GM12892 (cell line): Measurements from ENCODE around the genes ZNF281 and CAMSAP2.

DNA sequence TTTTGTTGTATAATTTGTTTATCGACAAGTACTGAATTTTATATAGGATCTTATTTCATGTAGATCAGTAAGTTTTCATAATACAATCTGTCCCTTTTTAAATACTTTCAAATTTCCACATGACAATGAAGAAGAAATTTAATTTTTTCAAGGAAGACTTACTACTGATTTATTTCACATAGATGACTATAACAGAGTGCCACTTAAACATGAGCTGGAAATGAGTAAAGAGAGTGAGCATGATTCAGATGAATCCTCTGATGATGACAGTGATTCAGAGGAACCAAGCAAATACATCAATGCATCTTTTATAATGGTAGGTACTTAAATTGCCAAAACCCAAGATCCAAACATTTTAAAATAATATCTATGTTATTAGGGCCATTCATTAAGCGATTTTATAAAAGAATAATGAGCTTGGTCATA lies 110.4 kb downstream of the PTPRC start:
- RRBS = no CpG with 5 or more reads among the region's 2 CpGs

GRCh38 chr1:198929206-198929465 lies 290.3 kb downstream of the PTPRC start:
- RRBS = no CpG with 5 or more reads among the region's 2 CpGs

GRCh38 chr1:198929619-198930861 lies 291.2 kb downstream of the PTPRC start:
- RRBS = no CpG with 5 or more reads among the region's 9 CpGs

DNA sequence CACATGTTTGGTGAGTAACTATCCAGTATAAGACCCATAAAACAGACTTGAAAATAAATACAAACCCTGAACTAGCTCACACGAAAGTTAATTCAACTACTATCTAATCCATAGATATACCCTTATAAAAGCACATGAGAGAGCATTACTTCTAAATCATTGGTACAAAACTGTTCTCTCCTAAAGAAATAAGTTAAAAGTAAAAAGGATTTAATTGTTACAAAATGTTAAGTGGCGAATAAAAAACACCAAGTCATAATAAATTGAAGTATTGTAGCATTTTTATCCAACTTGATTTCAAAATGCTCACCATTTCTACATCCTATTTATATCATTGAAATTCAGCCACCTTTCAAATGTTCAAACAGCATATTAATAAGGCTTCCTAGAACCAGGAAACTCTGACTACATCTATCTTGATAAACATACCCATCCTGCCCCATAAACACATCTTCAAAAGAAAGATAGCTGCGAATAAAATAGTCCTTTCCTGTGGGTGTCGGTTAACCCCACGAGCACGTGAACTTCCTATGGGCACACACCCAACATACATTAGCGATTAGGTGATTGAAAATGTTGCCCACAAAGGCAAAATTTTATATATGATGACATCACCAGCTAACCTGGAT lies 295.8 kb downstream of the PTPRC start:
- RRBS = no CpG with 5 or more reads among the region's 7 CpGs

- RRBS = no CpG with 5 or more reads among the region's 20 CpGs
Observed at GRCh38 chr1:200038455-200038811, 10.9 kb downstream of the NR5A2 start.

DNA sequence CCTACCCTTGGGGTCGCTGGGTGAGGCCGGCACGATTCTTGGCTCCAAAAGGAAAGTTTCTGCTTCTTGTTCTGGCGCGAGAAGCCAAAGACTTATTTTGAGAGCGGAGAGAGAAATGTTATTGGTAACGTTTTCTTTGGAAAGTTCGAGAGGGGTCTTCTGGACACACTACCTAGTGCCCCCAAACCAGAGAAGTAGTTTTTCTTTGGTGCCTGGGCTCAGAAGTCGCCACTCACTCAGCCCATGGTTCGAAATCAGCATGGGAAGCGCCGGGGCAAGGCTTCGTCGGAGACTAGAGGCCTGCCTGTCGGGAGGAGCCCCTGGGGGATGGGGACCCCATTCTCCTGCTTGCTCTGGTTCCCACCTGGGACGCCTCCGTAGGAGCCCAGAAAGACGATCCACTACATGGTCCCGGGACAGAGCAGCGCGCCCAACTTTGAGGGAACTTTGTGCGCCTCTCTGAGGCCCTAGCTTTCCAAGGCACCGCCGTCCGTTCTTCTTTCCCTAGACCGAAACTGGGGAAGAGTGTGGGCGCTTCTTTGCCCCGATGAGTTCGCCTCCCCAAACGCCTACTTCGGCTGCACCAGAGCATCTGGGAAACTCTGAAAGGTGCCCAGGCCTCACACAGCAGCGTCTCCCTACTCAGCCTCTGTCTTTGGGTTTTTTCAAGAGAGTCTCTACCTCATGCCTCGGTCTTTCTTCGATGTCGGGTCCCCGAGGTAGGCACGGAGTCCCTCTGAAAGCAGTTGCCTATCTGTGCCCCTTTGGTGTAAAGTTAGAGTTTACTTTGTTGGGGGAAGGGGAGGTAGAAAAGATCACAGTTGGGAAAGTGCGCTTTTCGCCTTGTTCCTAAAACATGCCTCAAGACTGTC lies 13.9 kb downstream of the NR5A2 start:
- RRBS = no CpG with 5 or more reads among the region's 39 CpGs

GRCh38 chr1:200129430-200129957 lies 102.0 kb downstream of the NR5A2 start:
- RRBS = no CpG with 5 or more reads among the region's 6 CpGs

DNA sequence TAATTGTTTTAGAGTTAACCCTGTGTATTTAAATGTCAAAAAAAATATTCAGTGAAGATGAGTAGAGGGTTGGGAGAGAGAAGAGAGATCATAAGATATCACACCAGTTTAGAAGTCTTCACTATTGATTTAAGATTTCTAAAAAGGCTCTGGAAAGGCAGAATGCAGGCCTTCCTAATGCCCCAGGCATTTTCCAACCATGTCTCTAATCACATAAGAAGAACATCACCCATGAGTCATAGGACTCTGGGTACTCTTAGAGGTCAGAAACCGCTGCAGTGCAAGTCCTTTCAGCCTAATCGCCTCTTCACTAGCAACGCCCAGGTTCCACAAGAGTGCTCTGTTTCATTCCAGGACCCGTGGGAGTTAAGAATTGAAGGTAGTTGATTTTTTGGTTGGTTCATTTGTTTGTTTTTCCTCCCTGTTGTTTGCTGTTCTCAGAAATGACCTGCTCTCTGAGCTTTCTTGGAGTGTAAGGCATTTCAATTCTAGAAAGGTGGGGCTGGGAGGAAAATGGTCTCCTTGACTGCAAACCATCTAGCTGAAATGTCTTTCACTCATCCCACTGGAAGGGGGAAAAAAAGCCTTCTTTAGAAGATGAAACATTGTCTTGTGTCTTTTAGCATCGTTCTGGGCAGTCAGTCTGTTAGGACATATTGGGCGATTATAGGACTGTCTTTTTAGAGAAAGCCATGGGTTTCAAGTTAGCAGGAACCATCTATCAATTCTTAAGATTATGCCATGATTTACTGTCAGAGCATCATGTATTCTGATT lies 123.3 kb downstream of the NR5A2 start:
- RRBS = no CpG with 5 or more reads among the region's 6 CpGs

- RRBS = no CpG with 5 or more reads among the region's 13 CpGs
Observed at GRCh38 chr1:200243095-200243769, 166.6 kb downstream of the ZNF281 start.

- RRBS = no CpG with 5 or more reads among the region's 12 CpGs
Observed at GRCh38 chr1:200250339-200251213, 159.3 kb downstream of the ZNF281 start.

DNA sequence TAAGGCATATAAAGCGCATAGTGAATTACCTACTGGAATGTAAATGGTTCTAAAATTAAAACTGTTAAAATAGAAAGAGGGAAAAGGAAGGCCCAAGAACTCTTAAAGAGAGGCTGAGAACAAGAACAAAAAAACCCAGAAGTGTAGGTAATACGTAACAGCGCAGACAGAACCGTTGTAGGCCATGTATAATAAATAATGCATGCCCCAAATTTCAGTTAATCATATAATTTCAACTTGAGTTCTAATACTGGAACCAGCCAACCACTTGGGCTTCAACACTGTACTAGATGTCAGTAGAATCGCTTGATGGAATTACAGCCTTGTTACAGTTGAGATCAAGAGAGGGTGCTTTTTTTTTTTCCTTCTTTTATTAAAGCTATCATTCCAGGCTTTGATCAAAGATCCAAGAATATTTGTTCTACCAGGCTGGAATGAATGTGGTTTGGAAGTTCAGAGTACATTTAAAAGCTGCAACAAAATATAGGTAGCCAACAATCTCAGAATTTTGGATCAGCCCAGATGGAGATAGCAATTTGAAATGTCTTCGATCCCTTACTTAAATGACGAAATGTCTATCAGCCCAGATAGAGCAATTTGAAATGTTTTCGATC lies 3.8 kb downstream of the ZNF281 start:
- RRBS = no CpG with 5 or more reads among the region's 8 CpGs

DNA sequence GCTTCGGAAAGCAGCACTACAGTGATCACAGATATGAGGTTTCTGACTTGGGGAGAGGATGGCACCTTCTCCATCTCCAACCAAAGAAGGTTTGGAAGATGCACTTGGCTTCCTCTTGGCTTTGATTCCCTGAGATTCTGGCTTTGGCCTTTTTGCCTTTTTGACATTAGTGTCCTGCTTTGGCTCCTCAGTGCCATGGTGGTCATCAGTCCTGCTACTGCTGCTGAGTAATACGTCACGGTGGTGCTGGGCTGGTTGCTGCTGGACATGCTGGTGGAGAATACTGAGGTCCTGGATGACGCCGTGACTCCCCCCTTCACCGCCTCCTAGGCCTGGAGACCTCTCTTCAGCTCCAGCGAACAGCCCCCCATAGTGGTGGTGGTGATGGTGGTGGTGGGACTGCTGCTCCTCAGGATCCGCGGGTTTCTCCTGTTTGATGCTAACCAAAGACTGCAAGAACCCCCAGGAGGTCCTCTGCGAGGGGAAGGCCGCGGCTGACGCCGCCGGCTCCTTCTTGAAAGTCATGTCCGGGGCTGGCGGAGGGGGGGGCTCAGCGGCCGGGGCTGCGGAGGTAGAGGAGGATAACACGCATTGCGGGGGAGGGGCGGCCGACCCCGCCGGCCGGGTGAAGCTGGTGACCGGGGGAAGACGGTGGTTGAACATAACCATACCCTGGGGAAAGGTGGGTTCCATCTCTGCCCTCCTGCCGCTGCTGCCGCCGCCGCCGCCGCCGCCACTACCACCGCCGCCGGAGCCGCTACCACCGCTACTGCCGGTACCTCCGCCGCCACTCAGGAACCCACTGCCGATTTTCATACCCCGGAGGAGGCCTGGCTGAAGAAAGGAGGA lies 722 bp downstream of the ZNF281 start:
- RRBS = under 1% methylated on average over 8 of the region's 46 CpGs

DNA sequence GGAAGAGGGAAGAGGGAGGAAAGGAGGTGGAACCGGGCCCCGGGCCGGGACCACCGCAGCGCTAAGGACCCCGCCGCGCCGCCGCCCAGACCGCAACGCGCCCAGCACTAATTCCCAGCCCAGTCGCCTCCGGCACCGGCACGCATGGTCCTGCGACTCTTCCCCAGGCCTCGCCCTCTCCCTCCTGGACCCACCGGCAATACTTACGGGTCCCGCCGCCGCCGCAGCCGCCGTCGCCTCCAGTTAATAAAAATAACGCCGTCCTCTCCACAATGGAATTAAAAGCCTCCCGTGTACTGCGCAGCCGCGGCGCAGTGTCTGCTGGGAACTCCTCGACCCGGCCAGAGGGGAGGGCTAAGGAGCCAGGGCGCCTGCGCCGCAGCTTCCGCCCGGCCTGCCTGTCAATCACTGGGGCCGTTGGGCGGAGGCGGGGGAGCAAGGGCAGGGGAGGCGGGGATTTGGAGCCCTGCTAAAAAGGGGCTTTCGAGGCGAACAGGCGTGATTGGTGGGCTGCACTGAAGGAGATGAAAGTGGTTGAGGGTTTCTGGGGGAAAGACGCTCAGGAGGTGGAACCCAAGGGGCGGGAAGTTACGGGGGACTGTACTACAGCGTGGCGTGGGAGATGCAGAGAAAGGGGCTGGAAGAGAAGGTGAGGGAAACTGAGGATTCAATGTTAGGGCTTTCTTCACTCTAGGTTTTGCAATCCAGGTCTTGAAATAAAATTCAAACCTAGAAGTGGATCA lies at the start of gene ZNF281:
Gene ZNF281, minus strand, starts transcription at position 298 of the 743 bp plus-strand sequence.
- RRBS = under 1% methylated on average over 22 of the region's 54 CpGs

- RRBS = no CpG with 5 or more reads among the region's 12 CpGs
Observed at GRCh38 chr1:200413641-200414121, 3.8 kb upstream of the ZNF281 start.

GRCh38 chr1:200642362-200642916 lies 21.9 kb upstream of the KIF14 start:
- RRBS = no CpG with 5 or more reads among the region's 6 CpGs

DNA sequence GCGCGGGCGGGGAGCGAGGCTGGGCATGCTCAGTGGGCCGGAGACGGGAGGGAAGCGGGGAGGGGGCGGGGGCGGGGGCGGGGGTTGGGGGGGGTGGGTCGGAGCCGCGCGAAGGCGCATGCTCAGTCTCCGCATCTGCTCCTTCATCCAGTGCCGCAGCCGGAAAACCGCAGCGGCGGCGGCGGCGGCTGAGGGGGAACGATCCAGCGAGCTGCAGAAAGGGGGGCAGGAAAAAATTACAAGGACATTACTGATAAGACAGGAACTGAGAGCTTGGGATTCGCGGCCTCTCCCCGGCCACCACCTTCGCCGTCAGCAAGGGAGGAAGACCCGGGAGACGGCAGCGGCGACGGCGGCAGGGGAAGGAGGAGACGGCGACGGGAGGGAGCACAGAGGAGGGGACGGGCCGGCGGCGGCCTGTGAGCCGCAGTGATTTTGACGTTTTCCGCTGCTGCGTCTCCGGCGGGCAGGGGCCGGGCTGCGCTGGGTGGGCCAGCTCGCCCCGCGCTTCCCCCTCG lies at the start of gene CAMSAP2:
Gene CAMSAP2, plus strand, starts transcription at position 125 of the 518 bp plus-strand sequence.
- RRBS = 1% methylated on average over 28 of the region's 56 CpGs

- RRBS = no CpG with 5 or more reads among the region's 15 CpGs
Observed at GRCh38 chr1:200848262-200849503, 24.1 kb upstream of the GPR25 start.

DNA sequence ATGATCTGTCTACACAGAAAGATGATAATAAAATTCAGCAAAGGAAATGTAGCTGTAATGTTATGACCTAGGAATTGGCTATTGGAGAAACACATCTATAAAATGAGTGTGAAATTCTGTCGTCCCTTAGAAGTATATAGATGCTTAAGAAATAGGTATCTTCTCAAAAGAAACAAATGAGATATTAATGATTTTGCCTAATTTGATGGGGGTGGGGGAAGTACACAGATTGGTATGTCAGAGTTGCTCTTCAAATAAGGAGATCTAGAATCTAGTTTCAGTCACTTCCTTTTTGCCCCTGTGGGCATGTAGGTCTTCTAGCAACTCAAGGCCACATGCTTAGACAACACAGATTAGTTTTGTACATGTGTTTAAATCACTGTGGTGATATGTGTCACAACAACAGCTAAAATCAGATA lies 10.6 kb upstream of the GPR25 start:
- RRBS = no CpG with 5 or more reads among the region's 1 CpG

DNA sequence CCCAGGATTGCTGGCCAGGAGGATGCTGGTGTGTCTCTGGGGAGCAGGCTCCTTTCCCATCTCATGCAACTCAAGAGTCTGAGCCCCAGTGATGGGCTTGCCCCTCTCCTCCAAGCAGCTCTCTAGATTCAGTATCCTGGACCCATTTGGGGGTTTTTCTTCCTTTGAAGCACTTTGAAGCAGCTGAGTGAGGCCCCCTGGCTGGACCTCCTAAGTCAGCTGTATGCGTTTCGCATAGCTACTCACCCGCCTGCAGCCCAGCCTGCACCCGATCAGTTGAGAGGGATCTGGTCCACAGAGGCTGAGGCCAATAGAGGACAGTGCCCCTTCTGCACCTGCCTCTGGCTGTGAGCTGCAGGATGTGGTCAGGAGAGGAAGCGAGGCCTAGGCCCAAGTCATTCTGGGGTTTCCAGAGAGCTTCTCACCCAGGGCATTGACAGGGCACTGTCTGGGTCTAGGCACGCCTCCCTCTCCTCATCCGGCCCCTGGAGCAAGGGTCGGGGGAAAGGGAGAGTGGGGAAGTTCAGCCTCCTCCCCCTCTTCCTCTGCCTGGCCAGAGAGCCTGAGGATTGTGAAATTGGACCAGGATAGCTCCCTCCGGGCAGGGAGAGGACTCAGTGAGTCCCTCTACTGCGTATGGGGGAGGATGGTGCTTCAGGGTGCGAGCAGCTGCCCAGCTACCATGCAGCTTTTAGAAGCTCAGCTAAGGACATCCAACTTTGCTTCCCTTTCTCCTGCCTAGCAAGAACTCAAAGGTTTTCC lies 6.5 kb upstream of the INAVA start:
- RRBS = no CpG with 5 or more reads among the region's 11 CpGs